Aortic smooth muscle cell (primary cell): ENCODE measurements around the genes SLC12A9 and SRRT.

DNA sequence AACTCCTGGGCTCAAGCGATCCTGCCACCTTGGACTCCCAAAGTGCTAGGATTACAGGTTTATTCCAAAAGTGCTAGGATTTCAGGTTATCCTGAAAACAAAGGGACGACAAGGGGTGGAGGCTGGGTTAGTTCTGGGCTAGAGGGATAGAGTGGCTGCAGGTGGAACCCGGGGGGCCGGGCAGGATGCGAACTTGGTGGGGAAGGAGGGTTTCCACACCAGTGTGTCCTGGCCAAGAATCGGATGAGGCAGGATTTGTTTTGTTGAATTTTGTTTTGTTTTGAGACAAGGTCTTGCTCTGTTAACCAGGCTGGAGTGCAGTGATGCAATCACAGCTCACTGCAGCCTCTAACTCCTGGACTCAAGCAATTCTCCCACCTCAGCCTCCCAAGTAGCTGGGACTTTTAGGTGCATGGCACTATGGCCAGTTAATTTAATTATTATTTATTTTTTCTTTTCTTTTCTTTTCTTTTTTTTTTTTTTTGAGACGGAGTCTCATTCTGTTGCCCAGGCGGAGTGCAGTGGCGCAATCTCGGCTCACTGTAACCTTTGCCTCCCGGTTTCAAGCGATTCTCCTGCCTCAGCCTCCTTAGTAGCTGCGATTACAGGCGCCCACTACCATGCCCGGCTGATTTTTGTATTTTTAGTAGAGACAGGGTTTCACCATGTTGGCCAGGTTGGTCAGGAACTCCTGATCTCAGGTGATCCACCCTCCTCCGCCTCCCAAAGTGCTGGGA is 12.9 kb upstream of the PPP1R35 start:
- RRBS: no CpG with 5 or more reads among the region's 16 CpGs

GRCh38 chr7:100539659-100539949 is 601 bp downstream of the AGFG2 start:
- RRBS: 1% methylated on average over 8 of the region's 20 CpGs

- RRBS: no CpG with 5 or more reads among the region's 32 CpGs
Measured at GRCh38 chr7:100568768-100569800, 4.6 kb downstream of the SAP25 start.

- RRBS: no CpG with 5 or more reads among the region's 27 CpGs
Measured at GRCh38 chr7:100576103-100577225, 2.8 kb upstream of the SAP25 start.

DNA sequence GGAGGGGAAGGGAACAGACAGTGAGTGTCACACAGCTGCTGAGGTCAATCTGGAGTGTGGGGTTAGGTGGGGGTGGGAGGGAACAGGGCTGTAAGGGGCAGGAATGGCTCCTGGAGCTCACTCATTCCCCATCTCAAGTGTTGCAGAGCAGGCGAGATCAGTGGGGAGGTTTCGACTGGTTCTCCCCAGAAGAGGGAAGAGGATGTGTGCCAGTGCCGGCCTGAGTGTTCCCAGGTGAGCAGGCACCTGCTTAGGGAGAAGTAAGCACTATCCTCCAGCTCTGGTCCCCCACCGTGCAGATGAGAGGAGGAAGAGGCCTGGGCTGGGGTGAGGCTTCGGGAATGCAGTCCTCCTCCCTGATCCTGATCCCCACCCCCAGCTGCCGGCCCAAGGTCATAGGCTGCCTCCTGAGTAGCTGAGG is 1.4 kb downstream of the LRCH4 start:
- RRBS: no CpG with 5 or more reads among the region's 6 CpGs

DNA sequence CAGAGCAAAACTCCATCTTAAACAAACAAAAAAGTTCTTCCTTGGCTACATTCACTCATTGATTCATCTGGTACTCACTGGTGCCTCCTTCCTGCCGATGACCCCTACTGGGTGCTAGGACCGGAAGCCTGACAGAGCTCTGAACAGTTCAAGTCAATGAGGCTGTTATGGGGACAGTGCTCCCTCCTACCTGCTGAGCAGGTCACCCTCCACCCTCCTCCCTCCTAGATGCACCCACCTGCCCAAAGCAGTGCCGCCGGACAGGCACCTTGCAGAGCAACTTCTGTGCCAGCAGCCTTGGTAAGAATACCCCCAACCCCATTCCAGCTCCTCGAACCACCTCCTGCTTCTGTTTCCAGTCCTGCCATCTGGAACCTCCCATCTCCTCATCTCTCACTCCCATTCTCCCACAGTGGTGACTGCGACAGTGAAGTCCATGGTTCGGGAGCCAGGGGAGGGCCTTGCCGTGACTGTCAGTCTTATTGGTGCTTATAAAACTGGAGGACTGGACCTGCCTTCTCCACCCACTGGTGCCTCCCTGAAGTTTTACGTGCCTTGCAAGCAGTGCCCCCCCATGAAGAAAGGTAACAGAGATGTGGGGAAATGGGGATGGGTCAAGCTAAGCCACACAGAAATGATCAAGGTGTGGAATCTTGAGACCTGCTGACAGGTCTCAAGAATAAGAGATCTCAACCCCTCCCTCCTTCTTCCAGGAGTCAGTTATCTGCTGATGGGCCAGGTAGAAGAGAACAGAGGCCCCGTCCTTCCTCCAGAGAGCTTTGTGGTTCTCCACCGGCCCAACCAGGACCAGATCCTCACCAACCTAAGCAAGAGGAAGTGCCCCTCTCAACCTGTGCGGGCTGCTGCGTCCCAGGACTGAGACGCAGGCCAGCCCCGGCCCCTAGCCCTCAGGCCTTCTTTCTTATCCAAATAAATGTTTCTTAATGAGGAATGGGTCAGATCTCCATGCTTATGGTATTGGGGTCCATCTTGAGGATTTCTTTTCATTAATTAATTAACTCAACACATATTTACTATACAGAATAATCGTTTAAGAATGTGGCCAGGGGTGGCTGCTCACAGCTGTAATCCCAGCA is 4.8 kb upstream of the MOSPD3 start:
- RRBS: 74% methylated on average over 3 of the region's 16 CpGs

DNA sequence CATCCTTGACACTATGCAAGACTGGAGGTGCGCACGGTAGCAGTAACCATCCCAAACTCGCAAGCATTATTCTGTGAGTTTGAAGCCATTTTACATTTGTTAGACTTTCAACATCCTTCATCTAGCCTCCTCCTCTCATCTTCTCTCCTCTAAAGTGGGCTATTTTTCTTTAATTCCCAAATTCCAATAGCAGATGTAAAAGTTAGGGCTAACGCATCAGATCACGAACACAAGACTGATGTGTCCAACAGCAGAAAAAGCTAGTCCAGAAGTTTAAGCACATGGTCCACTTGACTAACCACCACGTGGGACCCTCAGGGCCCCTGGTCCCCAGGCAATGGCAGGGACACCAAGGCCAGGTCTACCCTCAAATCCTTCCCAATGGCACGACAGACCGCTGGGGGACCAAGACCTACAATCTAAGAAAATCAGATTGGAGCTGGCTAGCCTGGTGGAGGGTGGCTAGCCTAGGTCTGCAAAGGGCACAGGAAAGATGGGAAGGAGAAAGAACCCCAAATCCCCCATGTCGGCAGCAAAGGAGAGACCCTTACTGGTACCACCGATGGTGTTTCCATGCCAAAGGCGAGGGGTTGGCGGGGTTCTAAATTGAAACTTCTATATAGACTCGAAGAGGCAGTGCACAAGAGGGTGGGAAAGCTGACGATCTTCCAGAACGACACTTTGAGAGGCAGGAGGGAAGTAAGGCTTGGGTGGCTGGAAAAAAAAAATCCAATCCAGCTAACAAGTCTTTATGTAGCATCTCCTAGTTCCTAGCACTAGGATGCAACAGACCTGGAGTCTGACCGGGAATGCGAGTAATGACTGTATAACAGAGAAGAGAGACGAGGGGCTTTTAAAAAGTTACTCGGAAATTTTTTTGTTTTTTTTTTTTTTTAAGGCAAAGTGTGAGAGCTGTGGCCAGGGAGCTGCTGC is 1.4 kb downstream of the GIGYF1 start:
- RRBS: no CpG with 5 or more reads among the region's 19 CpGs

DNA sequence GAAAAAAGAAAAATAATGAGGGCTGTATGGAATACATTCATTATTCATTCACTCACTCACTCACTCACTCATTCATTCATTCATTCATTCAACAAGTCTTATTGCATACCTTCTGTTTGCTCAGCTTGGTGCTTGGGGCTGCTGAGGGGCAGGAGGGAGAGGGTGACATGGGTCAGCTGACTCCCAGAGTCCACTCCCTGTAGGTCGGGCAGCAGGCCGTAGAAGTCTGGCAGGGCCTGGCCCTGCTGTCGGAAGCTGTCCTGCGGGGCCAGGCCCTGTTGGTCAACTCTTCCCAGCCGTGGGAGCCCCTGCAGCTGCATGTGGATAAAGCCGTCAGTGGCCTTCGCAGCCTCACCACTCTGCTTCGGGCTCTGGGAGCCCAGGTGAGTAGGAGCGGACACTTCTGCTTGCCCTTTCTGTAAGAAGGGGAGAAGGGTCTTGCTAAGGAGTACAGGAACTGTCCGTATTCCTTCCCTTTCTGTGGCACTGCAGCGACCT is 2.2 kb downstream of the EPO start:
- RRBS: no CpG with 5 or more reads among the region's 11 CpGs

- RRBS: no CpG with 5 or more reads among the region's 8 CpGs
Measured at GRCh38 chr7:100825862-100826335, 1.4 kb downstream of the EPHB4 start.

GRCh38 chr7:100826336-100826559 is 1.1 kb downstream of the EPHB4 start:
- RRBS: no CpG with 5 or more reads among the region's 8 CpGs

DNA sequence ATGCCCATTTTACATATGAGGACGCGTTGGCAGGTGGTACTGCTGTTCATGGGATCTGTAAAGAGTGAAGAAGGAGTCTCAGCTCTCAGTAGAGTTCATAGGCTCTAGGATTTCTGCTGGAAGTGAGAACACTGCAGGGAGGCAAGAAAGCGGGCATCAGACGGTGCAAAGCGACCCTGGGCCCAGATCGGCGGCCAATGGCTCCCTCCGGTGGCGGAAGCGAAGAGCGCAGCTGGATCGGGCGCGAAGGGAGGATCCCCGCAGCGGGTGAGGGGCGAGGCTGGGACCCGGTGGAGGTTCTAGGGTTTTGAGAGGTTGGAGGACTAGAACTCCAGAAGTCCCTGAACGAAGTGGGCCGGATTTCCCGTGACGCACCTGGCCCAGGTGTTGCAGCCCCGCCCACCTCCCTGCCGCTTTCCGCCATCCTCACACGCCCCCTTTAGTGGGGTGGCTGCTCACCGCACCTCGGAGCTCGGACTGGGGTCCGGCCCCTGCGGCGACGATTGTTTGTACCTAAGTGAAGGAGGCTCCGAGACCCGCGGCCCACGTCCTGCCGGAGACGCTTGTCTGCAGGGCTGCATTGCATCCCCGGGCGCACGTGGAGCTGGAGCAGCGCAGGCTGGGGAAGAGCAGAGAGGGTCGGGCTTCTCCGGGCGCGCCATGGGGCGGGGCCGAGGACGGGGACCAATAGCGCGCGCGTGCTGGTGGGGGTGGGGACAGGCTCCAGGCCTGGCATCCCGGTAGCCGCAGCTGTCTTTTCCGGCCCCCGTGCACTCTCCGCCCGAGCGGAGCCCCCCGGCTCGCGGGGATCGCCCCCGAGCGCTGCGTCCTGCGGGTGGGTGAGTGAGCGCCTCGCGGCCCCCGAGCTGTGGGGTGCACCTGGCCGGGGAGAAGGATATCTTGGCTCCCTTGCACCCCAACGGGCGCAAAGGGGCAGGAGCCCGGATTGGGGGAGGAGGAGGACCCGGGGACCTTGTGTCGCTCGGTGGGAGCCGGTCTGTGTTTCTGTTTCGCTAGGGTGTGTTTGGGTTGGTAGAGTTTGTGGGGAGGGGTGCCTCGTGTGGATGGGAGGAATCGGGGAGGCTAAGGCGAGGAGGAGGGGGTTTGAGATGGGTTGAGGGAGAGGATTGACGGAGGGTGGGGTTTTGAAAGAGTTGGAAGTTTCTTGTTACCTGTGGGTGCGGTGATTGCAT is at the start of gene SLC12A9:
TSS of gene SLC12A9 (plus strand) at position 713 of the 1,193 bp plus-strand sequence.
- RRBS: 1% methylated on average over 43 of the region's 87 CpGs

- RRBS: 1% methylated on average over 12 of the region's 110 CpGs
Measured at GRCh38 chr7:100874809-100875943, at the start of gene SRRT. Gene SRRT, plus strand, starts transcription at chr7:100875103.

DNA sequence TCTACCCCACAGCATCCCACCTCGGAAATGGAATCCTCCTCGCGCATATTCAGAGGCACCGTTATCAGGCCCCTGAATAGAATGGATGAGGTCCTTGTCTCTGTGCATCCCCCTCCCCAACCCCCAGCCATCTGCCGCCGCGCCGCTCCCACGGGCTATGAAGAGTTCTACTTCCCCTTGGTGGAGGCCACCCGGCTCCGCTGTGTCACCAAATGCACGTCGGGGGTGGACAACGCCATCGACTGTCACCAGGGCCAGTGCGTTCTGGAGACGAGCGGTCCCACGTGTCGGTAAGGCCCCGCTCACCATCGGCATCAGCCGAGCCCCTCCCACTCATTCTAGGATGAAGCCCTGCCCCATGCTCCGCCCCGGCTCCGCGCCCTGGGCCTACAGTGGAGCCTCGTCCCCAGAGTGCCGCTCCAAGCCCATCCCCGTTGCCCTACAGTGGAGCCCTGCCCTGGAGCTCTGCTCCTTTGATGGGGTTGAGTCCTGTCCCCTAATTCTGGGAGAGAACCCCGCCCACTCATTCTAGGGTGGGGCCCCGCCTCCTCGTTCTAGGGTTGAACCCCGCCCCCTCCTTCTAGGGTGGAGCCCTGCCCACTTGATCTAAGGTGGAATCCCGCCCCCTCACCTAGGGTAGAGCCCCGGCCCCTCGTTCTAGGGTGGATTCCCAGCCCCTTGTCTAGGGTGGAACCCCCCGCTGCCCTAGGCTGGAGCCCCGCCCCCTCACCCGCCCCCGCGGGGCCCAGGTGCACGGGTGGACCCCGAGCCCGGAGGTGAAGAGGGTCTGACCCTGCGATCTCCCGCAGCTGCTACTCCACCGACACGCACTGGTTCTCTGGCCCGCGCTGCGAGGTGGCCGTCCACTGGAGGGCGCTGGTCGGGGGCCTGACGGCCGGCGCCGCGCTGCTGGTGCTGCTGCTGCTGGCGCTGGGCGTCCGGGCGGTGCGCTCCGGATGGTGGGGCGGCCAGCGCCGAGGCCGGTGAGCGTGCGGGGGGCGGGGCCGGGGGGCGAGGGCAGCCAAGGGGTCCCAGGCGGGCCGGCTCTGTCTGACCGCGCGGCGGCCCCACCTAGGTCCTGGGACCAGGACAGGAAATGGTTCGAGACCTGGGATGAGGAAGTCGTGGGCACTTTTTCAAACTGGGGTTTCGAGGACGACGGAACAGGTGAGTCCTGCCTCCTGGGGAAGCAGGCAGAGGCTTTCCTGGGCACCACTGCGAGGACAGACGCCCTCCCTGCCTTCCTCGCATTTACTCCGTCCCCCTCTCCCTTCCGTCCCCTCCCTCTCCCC is 3.3 kb upstream of the MUC12 start:
- RRBS: 3% methylated on average over 11 of the region's 91 CpGs

- RRBS: no CpG with 5 or more reads among the region's 14 CpGs
Measured at GRCh38 chr7:101111885-101112675, 14.8 kb upstream of the SERPINE1 start.

DNA sequence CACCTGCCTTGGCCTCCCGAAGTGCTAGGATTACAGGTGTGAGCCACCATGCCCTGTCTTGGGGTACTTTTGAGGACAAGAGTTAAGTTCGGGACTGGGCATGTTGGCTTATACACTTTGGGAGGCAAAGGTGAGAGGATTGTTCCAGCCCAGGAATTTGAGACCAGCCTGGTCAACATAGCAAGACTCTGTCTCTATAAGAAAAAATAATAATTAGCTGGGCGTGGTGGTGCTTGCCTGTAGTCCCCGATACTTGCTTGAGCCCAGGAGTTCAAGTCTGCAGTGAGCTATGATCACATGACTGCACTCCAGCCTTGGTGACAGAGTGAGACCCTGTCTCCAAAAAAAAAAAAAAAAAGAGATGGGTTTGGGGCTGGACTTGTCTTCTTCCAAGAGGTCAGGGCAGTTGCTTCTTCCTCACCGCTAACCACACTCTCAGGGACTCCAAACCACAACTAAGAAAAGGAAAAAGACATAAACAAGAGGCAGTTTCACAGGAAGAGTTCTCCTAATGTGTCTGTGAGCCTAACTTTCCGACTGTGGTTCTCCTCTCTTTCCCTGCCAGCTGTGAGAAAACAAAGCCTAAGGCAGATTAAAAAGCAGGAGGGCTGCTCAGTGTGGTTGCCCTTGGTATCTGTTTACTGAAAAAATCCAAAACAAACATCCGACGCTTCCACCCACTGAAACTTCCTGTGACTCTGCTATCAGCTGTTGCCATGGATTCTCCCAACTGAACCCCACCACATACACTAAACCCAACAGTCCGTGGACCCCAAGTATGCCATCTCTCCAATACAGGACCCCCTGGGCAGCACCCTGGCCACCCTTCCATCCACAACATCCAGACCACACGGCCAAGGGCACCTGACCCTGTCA is 2.4 kb upstream of the SERPINE1 start:
- RRBS: no CpG with 5 or more reads among the region's 10 CpGs

DNA sequence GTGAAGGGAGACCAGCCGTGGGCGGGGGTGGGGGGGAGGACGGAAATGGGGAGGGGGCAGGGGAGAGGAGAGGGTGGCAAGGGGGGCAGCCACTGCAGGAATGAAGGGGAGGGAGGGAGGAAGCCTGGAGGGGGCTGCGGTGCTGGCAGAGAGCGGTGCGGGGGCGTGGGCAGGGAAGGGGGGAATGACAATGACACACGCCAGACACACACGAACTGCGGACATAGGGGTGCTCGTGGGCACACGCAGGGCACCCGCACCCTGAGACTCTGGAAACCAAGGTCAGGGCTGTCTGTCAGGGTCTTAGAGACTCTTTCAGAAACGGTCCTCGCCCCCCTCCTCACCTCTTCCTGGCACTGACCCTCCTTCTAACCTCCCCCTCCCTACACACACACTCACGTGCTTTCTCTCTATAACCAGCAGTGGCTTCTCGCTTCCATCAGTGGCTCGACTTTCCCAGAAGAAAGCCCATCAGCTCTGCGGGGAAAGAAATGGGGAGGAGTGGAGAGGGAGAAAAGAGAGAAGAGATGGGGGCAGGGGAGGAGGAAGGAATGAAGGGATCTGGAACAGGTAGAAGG is 1.5 kb upstream of the VGF start:
- RRBS: no CpG with 5 or more reads among the region's 19 CpGs

- RRBS: no CpG with 5 or more reads among the region's 6 CpGs
Measured at GRCh38 chr7:101182647-101183015, 2.5 kb upstream of the NAT16 start.

GRCh38 chr7:101303680-101304551 is 17.7 kb downstream of the IFT22 start:
- RRBS: no CpG with 5 or more reads among the region's 11 CpGs

DNA sequence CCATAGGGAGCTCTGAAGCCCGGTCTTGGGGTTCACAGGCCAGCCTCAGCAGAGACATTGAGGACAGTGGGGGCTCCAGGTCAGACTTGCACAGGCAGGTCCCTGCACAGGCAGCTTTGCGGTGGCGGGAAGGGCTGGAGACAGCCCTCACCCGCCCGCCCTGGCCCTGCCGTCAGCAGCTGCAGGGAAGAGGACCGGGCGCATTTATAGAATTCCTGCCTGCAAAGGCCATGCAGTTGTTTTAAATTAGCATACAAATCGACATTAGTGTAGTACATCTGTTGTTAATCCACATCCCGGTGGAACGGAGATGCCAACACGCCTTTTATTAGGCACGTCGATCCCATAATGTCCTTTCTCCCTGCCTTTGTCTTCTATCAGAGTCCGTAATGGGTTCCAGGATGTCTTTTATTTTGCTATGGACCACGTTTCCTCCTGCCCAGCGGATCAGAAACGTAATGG is 123.7 kb downstream of the COL26A1 start:
- RRBS: 8% methylated on average over 3 of the region's 18 CpGs

DNA sequence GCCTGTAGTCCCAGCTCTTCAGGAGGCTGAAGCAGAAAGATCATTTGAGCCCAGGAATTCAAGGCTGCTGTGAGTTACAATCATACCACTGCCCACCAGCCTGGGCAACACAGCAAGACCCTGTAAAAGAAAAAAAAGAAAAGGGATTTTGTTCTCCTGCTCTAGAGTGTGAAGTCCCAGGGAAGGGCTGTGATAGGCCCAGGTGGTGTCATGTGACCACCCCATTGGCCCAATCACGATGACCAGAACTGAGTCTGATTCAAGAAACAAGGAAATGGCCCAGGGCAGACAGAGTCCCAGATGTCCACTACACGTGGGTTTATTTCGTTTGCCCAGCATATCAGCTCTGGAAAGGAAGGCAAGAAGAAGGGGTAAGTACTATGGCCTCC is 81.4 kb upstream of the CUX1 start:
- RRBS: no CpG with 5 or more reads among the region's 3 CpGs